MCF 10A (cell line): ENCODE data around the genes TNFRSF1A, MRPL51 and PIANP.

- PRO-cap: bidirectional peak, plus-strand start at chr12:6214853, minus-strand start at chr12:6214658; bidirectional peak, plus-strand start at chr12:6215441, minus-strand start at chr12:6215449
- RRBS: no CpG with 5 or more reads among the region's 18 CpGs
Measured at GRCh38 chr12:6214413-6215600, 14.6 kb downstream of the CD9 start.

DNA sequence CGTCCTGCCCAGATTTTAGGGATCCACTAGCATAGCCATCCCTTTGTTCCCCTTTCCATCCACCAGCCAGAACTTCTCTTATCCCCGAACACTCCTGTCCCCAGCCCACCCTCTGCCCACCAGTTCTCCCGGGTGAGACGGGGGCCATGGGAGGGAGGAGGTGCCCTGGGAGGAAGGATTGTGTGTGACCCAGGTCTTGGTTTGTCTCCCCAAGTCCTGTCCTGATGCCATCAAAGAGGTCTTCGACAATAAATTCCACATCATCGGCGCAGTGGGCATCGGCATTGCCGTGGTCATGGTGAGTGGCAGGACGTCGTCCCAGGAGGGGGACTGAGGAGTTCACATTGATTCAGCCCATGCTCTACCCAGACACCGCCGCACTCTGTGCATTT, 35.8 kb downstream of the CD9 start:
- PRO-cap: no peak
- RRBS: no CpG with 5 or more reads among the region's 13 CpGs

- PRO-cap: no peak
- RRBS: no CpG with 5 or more reads among the region's 11 CpGs
Measured at GRCh38 chr12:6264426-6265078, 45.9 kb upstream of the PLEKHG6 start.

DNA sequence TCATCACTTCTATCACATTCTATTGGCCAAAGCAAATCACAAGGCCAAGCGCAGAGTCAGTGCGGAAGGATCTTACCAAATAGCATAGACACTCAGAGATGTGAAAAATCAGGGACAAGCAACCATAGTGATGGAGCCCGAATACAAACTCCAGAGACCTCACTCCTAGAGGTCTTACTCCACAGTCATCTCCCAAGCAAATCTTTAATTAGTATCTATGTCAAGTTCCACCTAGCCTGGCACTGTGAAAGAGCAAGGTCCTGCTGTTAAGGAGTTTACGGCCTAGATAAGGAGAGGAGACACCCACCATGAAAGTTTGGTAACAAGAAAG, 7.5 kb upstream of the PLEKHG6 start:
- PRO-cap: no peak
- RRBS: no CpG with 5 or more reads among the region's 4 CpGs

GRCh38 chr12:6324865-6325579, 14.5 kb downstream of the PLEKHG6 start:
- PRO-cap: no peak
- RRBS: no CpG with 5 or more reads among the region's 6 CpGs

DNA sequence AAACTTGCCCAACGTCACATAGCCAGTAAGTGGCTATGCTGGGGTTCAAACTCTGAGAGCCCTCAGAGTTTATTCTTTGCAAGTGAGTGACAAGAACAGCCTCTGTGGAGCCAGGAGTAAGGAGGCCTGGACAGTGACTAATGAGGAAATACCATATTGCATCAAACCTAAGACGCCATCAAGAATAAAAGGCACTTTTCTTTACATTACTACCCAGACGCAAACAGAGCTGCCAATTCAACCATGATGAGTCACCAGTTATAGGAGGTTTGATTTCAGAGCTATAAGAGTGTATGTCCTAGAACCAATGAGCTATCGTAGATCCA, 9.4 kb downstream of the TNFRSF1A start:
- PRO-cap: no peak
- RRBS: no CpG with 5 or more reads among the region's 4 CpGs

DNA sequence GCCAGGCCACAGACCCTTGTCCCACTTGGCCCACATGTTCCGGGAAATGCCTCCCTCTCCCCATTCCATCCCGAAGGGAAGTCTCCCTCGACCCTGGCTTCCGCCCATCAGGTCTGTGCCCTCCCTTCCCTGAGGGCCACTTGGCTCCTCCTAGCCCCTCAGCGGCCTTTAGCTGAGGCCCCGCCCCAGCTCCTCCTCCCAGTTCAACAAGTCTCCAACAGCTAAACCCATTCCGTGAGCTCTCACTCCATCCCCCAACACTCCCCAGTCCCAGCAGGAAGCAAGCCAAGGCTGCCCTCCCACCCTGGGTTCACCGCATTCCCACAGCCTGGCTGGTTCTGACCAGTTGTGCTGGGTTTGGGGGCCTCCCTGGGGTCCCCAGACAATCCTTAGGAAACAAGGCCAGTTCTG, 5.3 kb downstream of the TNFRSF1A start:
- PRO-cap: no peak
- RRBS: no CpG with 5 or more reads among the region's 8 CpGs

GRCh38 chr12:6341474-6342430, at the start of gene TNFRSF1A:
TSS of gene TNFRSF1A (minus strand) at chr12:6342076.
- PRO-cap: bidirectional peak, plus-strand start at chr12:6341501, minus-strand start at chr12:6341423; bidirectional peak, plus-strand start at chr12:6341844, minus-strand start at chr12:6341778; bidirectional peak, plus-strand start at chr12:6342185, minus-strand start at chr12:6342027
- RRBS: no CpG with 5 or more reads among the region's 22 CpGs

GRCh38 chr12:6416540-6416972, 28.2 kb upstream of the CD27 start:
- PRO-cap: no peak
- RRBS: no CpG with 5 or more reads among the region's 4 CpGs

DNA sequence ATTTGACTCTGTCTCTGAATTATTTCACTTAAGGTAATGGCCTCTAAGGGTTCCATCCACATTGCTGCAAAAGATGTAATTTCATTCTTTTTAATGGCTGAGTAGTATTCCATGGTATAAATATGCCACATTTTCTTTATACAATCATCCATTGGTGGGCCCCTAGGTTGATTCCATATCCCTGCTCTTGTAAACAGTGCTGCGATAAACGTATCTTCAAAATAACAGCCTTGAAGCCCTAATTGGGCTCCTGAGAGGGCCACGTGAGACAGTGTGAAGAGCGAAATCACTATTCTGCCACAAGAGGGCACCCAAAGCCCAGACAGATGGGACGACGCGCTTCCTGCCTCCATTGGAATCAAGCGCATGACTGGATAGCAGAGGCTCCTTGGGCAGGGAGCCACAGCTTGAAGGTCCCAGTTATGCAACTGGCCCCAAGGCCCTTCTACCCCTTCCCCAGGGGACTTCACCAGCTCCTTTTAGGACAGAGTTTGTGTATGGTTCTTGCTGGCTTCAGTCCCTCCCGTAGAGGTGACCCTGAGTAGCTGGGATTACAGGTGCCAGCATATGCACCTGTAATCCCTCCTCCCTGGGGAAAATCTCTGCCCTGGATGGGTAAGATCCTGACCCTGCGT, 21.2 kb upstream of the CD27 start:
- PRO-cap: no peak
- RRBS: no CpG with 5 or more reads among the region's 10 CpGs

DNA sequence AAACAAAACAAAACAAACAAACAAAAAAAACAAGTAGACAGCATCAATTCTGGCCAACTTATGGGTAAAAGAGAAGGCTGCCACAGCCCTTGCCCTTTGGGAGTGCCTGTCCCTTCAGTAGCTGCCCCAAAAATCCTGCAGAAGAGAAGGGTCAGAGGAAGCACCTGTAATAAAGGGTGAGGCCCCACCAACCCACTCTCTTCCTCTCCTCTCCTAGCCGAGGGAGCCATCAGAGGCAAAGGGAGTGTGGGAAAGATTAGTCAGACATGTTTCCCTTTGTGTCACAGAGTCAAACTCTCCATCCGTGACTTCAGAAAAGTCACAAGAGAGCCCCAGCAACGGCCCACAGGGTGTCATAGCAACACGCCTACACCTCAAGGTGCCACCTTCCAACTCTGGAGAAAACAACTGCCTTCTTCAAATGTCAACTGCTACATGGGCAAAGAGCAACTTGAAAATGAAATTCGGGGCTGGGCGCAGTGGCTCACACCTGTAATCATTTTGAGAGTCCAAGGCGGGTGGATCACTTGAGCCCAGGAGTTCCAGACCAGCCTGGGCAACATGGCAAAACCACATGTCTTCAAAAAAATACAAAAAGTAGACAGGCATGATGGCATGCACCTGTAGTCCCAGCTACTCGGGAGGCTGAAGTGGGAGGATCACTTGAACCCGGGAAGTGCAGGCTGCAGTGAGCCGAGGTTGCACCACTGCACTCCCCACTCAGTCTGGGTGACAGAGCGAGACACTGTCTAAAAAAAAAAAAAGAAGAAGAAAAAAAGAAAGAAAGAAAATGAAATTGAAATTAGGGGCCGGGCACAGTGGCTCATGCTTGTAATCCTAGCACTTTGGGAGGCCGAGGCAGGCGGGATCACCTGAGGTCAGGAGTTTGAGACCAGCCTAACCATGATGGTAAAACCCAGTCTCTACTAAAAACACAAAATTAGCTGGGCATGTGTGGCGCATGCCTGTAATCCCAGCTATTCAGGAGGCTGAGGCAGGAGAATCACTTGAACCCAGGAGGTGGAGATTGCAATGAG, 17.6 kb upstream of the CD27 start:
- PRO-cap: no peak
- RRBS: no CpG with 5 or more reads among the region's 15 CpGs

DNA sequence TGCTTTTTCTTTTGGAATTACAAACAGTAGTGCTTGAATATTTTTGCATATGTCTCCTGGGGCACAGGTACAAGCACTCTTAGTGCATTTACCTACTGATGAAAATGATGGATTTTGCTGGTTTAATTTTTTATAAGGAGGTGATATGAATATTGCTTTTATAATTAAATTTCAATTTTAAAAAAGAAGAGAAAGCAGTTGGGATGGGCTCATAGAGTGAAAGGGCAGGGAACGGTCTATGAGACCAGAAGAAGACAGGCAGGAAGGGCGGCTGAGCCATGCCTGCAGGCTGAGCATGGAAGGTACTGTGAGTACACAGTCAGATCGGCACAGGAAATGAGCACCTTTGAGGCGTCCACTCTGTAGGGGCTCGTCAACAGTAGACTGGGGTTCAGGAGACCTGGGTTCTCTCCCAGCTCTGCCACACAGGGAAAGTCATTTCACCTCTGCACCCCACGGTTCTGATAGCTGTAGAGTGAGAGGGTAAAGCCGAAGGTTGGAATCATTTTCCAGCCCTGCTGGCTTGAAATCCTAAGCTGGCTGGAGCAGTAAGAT, 10.7 kb upstream of the CD27 start:
- PRO-cap: no peak
- RRBS: no CpG with 5 or more reads among the region's 7 CpGs

- PRO-cap: no peak
- RRBS: no CpG with 5 or more reads among the region's 4 CpGs
Measured at GRCh38 chr12:6444027-6444376, 753 bp upstream of the CD27 start.

GRCh38 chr12:6461637-6462674, 8.5 kb downstream of the VAMP1 start:
- PRO-cap: no peak
- RRBS: no CpG with 5 or more reads among the region's 15 CpGs

DNA sequence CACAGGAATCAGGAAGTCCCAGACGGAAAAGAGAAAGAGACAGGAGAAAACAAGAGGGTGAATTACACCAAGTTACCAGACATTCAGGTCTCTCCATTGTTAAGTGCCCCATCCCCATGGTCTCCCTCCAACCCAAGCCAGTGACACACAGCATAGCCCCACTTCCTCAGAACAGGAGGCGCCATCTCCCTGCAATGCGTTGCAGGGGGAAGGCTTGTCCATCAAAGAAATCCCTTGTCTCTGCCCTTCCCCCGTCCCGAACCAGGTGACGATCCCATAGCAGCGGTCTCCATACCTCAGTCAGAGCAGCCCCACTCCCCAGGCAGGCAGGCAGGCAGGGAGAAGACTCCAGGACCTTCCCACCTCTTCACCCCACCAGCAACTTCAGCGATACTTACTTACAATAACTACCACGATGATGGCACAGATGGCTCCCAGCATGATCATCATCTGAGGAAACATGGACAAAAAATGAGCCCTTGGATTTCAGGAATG, 5.9 kb downstream of the VAMP1 start:
- PRO-cap: no peak
- RRBS: no CpG with 5 or more reads among the region's 9 CpGs

- PRO-cap: bidirectional peak, plus-strand start at chr12:6493372, minus-strand start at chr12:6493221
- RRBS: no CpG with 5 or more reads among the region's 25 CpGs
Measured at GRCh38 chr12:6493131-6493503, at the start of gene MRPL51. TSS of gene MRPL51 (minus strand) at chr12:6493262.

DNA sequence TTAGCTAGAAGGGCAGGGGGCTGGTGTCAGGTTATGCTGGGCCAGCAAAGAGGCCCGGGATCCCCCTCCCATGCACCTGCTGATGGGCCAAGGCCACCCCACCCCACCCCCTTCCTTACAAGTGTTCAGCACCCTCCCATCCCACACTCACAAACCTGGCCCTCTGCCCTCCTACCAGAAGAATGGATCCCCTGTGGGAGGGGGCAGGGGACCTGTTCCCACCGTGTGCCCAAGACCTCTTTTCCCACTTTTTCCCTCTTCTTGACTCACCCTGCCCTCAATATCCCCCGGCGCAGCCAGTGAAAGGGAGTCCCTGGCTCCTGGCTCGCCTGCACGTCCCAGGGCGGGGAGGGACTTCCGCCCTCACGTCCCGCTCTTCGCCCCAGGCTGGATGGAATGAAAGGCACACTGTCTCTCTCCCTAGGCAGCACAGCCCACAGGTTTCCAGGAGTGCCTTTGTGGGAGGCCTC, 1.1 kb upstream of the GAPDH start:
- PRO-cap: no peak
- RRBS: 1% methylated on average over 1 of the region's 11 CpGs

GRCh38 chr12:6605617-6606097, 1.5 kb downstream of the CHD4 start:
- PRO-cap: no peak
- RRBS: 0% methylated on average over 1 of the region's 9 CpGs

GRCh38 chr12:6607973-6608891, 1.1 kb upstream of the CHD4 start:
- PRO-cap: bidirectional peak, plus-strand start at chr12:6608056, minus-strand start at chr12:6607825; bidirectional peak, plus-strand start at chr12:6608550, minus-strand start at chr12:6608330
- RRBS: no CpG with 5 or more reads among the region's 10 CpGs

DNA sequence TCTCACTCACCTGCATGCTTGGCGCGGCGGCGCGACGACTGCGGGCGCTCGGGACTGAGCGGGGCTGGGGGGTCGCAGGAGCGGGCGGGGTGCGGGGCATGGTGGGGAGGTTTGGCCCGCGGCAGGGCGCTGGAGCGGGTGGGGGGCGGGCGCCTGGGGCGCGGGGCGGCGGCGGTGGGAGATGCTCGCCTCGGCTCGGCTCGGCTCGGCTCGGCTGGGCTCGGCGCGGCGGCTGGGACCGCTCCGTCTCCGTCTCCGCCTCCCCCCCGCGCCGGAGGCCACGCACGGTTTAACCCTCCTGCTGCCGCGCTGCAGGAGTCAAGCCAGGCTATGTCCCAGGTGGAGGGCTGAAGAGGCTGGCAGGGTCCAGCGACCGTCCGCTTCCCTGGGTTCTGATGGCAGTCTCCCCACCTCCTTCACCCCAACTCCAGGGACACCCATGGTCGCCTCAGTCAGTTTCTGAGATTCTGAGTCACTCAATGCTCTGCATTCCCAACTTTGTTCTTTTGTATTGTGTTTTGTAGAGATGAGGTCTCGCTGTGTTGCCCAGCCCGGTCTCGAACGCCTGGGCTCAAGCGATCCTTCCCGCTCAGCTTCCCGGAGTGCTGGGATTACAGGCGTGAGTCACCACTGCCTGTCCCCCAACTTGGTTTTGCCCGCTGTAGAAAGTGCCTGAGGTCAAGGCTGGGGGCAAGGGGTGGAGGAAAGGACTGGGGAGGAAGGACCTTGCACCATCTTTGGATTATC, at the start of gene PIANP:
TSS of gene PIANP (minus strand) at position 212 of the 747 bp plus-strand sequence.
- PRO-cap: no peak
- RRBS: 65% methylated on average over 3 of the region's 59 CpGs